ENCODE measurements around a stretch of chr9.

DNA sequence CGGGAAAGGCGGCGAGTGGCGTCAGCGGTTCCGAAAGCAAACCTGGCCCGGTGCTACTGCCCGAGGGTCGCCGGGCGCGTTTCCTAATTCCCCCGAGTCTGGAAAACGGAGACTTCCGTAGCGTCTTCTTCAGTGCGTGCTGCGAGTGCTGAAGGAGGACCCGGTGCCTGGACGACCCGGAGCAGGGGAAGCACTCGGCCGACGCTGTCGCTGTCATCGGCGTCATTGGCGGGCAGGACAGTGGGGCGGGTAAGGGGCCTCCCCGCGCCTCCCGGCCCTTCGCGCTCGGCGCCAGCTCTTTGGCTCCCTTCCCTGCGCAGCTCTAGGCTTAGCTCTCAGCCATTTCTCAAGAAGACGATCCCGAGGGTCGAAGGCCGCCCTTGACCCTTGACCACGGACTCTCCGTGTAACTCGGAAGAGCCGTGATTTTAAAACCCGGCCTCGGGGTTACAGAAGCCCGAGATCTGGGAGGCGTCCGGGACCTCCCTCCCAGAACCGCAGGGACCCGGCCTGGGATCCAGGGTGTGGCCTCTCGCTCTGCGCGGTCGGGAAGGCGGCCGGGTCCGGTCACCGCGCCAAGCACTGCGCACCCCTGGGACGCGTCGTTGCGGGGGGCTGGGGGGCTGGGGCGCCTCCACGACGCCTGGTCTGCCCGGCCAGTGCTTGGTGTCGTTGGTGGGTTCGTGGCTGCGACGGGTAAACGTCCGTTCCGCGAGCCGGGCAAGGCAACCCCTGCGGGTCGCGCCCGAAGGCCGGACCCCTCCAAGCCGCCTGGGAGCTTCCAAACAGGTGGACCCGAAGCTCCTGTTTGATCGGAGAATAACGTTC is 4.0 kb downstream of the FOXD4 start:
- PRO-cap: no peak

- PRO-cap: no peak
Measured at GRCh38 chr9:278289-279405, 64.0 kb downstream of the DOCK8 start.

DNA sequence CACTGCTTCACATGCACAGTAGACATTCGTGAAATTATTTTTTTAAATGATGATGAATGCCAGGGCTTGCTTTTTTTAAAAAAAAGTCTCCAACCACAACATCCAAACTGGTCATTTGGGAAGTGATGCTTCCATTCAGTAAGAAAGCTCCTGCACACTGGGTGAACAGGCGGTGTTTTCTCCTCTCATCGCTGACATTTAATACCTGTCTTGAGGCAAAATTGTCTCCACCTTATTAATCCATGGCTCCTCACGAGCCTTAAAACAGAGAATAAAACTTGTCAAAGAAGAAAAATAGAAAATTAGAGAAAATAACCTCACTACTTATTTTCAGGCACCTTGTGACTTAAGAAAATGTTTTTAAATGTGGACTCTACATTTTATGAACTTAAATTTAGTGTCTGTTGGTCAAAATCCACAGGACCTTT is 114.2 kb downstream of the KANK1 start:
- PRO-cap: no peak

DNA sequence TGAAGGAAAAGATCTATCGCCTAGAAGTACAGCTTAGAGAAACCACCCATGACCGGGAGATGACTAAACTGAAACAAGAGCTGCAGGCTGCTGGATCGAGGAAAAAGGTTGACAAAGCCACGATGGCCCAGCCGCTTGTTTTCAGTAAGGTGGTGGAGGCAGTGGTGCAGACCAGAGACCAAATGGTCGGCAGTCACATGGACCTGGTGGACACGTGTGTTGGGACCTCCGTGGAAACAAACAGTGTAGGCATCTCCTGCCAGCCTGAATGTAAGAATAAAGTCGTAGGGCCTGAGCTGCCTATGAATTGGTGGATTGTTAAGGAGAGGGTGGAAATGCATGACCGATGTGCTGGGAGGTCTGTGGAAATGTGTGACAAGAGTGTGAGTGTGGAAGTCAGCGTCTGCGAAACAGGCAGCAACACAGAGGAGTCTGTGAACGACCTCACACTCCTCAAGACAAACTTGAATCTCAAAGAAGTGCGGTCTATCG is 129.3 kb upstream of the DMRT1 start:
- PRO-cap: no peak

- PRO-cap: no peak
Measured at GRCh38 chr9:1010766-1011270, 34.4 kb downstream of the DMRT3 start.

- PRO-cap: no peak
Measured at GRCh38 chr9:1951339-1951959, 63.7 kb upstream of the SMARCA2 start.

- PRO-cap: no peak
Measured at GRCh38 chr9:2024851-2025697, 9.9 kb downstream of the SMARCA2 start.

GRCh38 chr9:2056482-2056840 is 41.3 kb downstream of the SMARCA2 start:
- PRO-cap: no peak

DNA sequence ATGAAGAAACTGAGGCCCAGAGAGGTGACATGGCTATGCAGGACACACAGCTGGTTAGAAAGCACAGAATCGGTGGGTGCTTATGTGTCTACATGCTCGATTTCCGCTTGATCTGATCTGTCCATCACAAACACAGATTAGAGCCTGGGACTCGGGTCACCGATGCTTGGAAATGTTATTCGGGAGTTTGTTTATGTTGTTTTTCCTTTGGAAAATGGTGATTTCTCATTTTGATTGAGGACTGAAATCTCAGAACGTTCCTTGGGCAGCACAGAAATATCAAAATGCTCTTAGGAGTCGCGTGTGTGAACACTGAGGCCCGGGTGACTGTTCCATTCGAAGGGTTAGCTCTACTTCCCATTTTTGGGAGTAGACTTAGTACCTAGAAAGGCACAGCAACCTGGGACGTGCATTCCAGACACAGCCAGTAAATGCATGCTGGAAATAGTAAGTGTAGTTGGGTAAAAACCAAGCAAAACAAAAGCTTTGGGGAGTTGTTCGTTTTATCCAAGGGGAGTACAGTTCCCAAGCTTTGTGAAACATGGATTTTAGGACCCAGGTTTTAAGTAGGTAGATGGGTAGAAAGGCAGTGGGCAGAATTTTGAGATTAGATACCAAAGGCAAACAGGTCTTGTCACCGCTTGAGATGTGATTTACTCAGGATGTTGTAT is 109.5 kb downstream of the SMARCA2 start:
- PRO-cap: no peak

DNA sequence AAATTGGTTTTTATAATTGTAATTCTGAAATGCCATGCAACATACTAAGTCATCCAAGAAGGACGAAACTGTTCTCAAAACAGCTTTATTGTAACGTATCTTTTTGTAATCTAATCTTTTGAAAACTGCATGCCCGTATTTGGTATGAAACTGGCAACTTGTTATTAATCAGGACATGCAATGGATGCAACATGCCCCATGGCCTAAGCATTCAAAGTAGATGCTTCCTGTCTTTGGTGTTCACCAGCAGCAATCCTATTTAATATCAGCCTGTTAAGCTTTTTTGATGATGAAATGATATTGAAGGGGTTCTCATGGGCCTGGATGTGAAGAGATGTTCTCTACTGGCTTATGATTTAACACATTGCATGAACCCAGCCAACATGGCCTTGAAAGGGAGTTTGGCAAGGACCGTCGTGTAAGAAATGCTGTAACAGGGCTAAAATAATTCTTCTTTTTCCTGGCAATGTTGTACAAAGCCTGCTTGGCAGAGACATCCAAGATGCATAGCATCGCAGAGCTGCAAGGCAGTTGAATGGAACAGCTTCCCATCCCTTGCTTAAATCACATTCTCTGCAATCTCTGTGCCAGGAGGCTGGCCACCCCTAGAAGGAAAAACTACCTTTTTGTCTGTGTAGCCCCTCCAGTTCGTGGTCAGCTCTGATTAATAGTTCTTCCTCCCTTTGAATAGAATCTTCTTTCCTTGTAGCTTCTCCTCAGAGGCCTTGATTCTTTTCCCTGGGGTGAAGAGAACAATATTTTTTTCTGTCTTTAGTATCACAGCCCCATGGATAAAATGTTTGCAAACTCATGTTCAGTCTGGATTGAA is 111.3 kb downstream of the SMARCA2 start:
- PRO-cap: no peak

- PRO-cap: no peak
Measured at GRCh38 chr9:2172646-2173025, 157.5 kb downstream of the SMARCA2 start.

DNA sequence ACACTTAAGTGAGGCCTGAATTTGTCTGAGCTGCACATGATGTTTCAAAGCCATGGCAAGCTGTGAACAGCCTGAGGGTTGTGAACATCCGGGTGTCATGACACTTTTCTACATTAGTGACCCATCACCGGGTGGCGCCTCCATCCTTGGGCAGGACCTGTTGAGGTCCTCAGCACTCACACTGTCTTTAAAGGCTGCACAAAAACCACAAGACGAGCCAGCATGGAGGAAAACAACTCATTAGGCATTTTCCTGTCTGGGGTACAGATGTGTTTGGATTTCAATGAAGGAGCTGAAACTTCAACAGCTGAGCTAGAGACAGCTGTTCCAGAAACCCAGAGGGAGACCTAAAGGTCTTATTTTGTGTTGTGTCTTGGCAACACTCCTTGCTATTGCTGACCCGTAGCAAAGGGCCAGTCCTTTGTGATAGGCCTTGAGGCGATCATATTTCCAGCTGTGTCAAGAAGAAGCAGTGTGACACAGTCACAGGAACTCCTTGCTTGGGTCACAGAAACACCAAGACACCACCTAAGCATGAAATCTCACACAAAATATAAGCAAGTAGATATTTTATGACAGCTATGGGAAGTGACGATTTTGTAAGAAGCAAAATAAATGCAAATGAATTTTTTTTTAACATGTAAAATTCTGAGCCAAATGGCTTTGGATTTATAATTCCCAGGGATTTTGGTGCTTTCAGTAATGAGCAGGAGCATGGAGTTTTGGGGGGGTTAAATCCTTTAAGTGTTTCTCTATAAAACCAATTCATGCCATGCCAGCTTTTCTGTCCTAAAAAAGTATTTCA is 151.7 kb upstream of the VLDLR start:
- PRO-cap: no peak

DNA sequence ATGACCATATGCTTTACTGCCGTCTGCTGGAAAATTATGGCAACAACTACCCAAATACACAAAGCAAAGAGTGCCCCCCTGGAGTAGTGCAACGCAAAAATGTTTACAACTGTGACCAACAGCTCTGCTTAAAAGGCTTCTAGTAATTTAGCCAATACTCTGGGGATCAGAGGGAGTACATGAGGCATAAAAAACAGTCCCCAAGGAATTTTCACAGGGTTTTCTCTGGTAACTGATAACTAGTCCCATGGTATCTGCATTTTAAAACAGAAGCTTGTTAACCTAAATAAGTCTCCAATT is 10.9 kb downstream of the KCNV2 start:
- PRO-cap: no peak

- PRO-cap: no peak
Measured at GRCh38 chr9:2849895-2850452, 6.1 kb upstream of the PUM3 start.

- PRO-cap: no peak
Measured at GRCh38 chr9:3224647-3225355, 301.0 kb downstream of the RFX3 start.

DNA sequence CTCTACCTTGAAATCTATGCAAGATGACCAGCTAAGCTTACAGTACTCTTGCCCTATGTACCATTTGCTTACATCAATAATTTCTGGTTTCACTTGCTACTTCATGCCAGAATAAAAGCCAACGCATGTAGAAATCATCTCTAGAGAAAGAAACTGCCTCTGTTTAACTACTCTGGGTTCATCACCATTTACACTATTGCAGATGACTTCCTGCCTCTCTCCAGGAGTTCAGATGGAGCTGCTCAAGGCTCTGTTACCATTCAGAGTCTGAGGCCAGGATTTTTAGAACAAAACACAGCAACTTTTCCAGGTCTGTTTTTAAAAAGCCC is 216.1 kb downstream of the GLIS3 start:
- PRO-cap: no peak

DNA sequence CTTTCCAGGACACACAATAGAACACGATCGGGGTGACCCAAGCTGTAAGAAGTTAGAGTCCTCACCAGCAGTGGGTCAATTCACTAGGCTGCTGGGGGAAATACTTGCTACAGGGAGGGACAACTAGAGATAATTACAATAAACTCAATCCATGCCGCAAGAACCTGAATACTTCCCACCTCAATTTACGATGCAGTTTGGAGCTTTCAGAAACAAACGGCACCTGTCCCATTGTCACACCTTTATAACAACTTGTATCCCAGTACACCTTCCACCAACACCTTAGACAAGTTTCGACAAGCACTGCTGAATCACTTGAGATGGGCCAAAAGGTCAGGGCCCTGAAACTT is 194.1 kb downstream of the GLIS3 start:
- PRO-cap: no peak

- PRO-cap: no peak
Measured at GRCh38 chr9:4553659-4554088, 63.4 kb downstream of the SLC1A1 start.

DNA sequence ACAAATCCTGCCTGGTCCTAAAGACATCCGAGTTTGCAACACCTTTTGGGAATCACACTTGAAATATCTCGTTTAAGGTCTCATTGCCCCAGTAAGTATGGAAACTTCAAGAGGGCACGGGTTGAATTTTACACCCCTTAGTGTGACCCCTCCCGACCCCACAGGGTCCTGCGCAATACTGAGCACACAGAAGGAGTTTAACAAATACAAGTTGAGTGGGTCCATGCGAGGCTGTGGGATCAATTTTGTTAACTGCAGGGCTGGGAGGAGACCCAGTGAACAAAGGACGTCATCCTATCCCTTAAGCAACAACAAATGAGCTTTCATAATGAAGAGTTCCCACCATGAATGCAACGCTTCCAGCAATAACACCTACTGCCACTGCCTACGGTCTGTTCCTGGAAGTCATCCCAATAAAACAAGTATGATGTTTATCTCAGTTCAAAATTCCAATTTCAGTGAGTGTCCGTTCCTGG is 66.0 kb upstream of the PLPP6 start:
- PRO-cap: no peak

GRCh38 chr9:4596535-4597007 is 65.5 kb upstream of the PLPP6 start:
- PRO-cap: bidirectional peak, plus-strand start at chr9:4596848, minus-strand start at chr9:4596729